ENCODE measurements around a stretch of chr19.

GRCh38 chr19:17859380-17859769, 335 bp upstream of the RPL18A start:
- PRO-cap = bidirectional peak, plus-strand start at chr19:17859922, minus-strand start at chr19:17859598
- RAMPAGE, long total RNA, 2 experiments = no peak in any of the 2 experiments

- PRO-cap = no peak
- RAMPAGE, long total RNA, 2 experiments = no peak in any of the 2 experiments
These were observed 16.6 kb upstream of the KCNN1 start for GRCh38 chr19:17950038-17951057.

- PRO-cap = no peak
- RAMPAGE, long total RNA, 2 experiments = no peak in any of the 2 experiments
These were observed 299 bp downstream of the KCNN1 start for GRCh38 chr19:17967209-17967602.

DNA sequence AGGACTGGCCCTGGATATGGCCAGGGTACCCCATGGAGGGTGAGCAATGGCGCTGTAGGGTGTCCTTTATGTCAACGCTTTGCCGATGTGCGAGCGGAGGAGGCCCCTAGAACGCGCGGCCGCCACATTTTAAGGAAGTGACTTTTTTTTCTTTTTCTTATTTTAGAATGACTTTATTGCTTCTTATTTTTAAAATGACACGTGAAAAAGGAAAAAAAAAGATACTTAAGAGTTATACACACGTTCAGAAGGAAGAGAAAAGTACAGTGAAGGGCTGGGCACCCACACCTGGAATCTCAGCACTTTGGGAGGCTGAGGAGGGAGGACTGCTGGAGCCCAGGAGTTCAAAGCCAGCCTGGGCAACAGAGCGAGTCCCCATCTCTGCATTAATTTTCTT, 12.7 kb downstream of the KCNN1 start:
- PRO-cap = no peak
- RAMPAGE, long total RNA, 2 experiments = no peak in any of the 2 experiments

- PRO-cap = unidirectional peak, plus-strand start at chr19:18007108; unidirectional peak, plus-strand start at chr19:18007223
- RAMPAGE, long total RNA, 2 experiments = no peak in any of the 2 experiments
These were observed 1.0 kb upstream of the ARRDC2 start for GRCh38 chr19:18006758-18007571.

DNA sequence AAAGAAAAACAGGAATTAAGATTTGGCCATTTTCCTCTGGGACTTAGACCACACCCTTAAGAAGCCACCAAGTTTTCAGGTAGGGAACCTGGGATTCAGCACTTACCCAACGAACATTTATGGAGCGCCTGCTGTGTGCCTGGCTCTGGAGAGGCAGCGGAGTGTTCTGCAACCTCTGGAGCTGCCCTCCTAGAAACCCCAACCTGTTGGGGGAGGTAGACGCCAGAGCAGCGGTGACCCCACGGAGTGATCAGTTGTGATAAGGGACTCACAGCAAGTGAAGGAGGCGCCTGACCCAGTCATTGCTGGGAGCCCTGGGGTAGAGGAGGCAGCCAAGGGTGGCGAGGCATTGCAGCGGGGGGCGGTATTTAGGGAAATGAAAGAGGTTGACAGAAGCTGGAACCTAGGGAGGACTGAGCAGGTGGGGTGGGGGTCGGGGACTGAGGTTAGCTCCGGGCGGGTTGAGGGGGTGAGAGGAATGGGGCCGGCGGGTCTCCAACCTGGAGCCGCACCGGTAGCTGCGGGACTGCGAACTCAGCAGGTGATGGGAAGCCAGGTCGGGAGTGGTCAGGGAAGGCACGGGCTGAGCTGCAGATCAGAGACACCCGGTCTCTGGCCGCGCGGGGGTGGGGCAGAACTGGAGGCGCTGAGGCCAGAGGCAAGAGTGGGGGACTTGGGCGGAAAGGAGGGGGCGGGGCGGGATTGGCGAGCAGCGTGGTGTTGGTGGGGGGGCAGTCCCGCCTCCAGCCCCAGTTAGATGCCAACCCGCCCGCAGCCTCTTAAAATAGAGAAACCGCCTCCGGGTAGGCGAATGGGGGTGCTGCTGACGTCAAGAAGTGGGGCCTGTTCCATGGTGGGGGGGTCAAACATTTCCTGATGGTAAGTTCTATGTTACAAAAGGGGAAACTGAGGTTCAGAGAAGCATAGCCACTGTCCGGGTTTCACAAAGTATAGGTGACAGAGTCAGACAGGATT, 1.4 kb downstream of the MAST3 start:
- PRO-cap = no peak
- RAMPAGE, long total RNA, 2 experiments = no peak in any of the 2 experiments

- PRO-cap = no peak
- RAMPAGE, long total RNA, 2 experiments = no peak in any of the 2 experiments
These were observed 4.6 kb downstream of the PIK3R2 start for GRCh38 chr19:18157495-18158070.

DNA sequence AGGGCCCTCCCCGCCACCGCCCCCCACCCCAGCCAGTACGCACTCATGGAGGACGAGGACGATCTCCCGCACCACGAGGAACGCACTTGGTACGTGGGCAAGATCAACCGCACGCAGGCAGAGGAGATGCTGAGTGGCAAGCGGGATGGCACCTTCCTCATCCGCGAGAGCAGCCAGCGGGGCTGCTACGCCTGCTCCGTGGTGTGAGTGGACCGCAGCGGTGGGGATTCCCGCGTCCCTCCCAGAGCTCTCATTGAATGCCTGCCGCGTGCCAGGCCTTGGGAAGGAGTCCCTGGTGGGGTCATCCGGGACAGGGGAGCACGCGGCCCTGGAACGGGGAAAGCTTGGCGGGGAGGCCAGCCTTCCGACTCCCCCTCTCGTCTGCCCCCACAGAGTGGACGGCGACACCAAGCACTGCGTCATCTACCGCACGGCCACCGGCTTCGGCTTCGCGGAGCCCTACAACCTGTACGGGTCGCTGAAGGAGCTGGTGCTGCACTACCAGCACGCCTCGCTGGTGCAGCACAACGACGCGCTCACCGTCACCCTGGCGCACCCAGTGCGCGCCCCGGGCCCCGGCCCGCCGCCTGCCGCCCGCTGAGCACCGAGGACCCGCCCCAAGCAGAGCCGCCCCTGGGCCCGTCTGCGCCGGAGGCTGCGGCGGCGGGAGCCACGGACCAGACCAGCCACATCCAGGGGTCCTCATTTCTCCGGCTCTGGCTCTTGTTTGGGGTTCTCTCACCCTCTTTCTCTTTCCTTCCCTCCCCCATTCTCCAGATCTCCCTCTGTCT, 4.7 kb upstream of the IFI30 start:
- PRO-cap = no peak
- RAMPAGE, long total RNA, 2 experiments = no peak in any of the 2 experiments

DNA sequence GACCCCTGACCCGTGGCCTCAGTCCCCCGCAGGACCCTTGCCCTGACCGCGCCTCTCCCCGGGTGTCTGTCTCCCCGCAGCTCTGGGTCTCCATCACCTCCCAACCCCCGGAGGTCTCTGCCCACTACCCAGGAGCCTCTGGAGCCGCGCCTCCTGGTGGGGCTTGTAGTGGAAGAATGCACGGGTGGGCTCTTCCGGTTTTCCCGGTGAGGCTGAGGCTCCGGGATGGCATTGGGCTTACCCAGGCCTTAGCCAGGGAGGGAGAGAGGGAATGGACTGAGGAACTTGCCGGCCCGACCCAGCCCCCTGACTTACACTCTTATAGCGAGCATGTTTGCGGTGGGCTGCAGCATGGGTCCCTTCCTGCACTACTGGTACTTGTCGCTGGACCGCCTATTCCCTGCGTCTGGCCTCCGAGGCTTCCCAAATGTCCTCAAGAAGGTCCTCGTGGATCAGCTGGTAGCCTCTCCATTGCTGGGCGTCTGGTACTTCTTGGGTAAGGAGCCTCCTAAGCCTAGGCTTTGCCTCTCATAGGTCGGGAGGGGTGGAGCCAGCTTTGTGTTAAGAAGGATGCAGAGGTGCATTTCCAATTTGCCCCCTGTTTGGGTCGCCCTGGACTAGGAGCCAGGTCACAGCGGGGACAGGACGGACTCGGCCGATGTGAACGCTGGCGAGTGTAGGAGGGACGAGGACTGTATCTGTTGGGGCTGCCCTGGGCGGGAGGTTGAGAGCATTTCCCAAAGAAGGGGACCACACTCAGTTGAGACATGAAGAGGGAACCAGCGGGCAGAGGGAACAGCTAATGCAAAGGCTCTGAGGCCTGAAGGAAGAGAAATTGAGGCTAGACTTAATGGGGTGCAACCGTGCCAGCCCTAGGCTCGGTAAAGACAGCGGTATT, 770 bp downstream of the MPV17L2 start:
- PRO-cap = unidirectional peak, minus-strand start at position 119 of the sequence
- RAMPAGE, long total RNA, 2 experiments = no peak in any of the 2 experiments

- PRO-cap = no peak
- RAMPAGE, long total RNA, 2 experiments = no peak in any of the 2 experiments
These were observed 5.5 kb downstream of the PDE4C start for GRCh38 chr19:18220509-18221327.

DNA sequence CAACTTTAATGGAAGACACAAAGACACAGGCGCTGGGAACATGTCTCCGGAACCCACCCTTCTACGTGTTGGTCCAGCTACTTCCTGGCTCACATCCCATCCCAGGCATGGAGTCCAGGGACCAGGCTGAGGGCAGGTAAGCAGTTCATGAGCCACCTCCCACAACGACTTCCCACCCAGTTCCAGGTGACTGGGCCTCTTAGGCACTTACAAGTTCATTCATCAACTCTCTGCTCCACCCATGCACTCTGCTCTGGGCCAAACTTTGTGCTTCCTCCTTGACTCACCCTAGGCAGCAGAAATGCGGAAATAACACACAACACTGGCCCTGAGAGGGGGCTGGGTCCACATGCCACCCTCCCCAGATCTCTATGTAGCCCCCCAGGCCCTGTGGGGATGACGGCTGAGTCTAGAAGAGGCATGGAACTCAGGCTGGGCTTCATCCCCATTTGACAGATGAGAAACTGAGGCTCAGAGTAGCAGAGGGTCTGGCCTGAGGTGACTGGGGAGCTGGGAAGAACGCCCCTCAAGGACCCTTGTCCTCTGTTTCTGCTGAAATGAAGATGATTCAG, 20.5 kb downstream of the IQCN start:
- PRO-cap = no peak
- RAMPAGE, long total RNA, 2 experiments = no peak in any of the 2 experiments

GRCh38 chr19:18266210-18267209, 7.7 kb downstream of the IQCN start:
- PRO-cap = no peak
- RAMPAGE, long total RNA, 2 experiments = no peak in any of the 2 experiments

DNA sequence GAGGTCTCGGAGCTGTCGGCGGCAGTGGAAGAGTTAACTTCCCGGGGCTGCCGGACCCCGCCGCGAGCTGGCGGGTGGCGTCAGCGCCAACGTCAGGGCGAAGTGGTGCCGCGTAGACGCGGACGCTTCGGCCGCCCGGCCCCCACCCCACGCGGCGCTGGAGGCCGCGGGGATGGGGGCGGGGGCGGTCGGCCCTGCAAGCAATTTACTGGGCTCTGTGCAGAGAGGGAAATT, 10.7 kb upstream of the JUND start:
- PRO-cap = bidirectional peak, plus-strand start at position 150 of the sequence, minus-strand start outside the sequence
- RAMPAGE, long total RNA, 2 experiments = no peak in any of the 2 experiments

DNA sequence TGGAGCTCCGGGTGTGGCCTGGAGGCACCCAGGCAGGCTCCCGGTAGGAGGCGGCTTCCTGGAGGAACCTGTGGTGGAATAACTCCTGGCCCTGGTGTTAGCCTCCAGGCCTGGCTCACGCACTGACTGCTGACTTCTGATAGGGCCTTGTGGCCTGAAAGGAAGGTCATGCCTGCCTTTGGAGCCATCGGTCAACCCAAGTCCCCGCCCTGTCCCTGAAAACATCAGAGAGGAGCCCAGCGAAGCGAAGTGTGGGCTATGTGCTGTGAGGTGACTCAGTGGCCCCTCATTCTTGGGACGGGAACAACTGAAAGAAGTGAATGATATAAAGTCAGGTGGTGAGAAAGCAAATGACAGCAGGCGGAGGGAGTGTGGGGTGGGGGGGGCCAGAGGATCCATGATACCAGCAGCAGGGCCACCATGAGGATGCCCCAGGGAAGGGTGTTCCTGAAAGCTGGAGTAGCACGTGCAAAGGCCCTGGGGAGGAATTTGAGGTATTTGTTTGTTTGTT, 12.0 kb upstream of the JUND start:
- PRO-cap = bidirectional peak, plus-strand start at position 142 of the sequence, minus-strand start at position 141 of the sequence
- RAMPAGE, long total RNA, 2 experiments = no peak in any of the 2 experiments

- PRO-cap = no peak
- RAMPAGE, long total RNA, 2 experiments = no peak in any of the 2 experiments
These were observed 11.4 kb downstream of the LSM4 start for GRCh38 chr19:18311405-18311880.

DNA sequence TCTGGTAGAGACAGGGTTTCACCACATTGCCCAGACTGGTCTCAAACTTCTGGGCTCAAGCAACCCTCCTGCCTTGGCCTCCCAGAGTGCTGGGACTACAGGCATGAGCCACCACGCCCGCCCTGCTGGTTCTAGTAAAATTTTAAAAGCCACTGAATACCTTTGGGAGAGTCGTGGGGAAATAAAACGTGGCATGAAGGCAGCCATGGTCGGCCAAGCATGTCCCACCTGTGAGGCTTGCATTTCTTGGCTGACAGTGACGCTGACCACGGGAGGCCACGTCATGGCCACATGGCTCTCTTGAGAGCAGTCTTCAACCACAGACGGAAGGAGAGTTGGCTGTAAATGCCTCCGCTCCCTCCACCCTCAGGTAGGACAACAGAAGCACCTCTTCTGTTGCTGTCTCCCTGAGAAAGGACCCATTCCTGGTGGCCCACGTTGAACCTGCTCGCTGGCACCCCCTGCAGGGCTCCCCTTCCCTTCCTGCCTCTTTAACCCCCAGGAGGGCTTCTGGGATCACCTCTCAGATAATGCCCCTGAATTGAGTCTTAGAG, 10.6 kb upstream of the LRRC25 start:
- PRO-cap = no peak
- RAMPAGE, long total RNA, 2 experiments = no peak in any of the 2 experiments

GRCh38 chr19:18418465-18419101, 615 bp upstream of the SSBP4 start:
- PRO-cap = bidirectional peak, plus-strand start at chr19:18418778, minus-strand start at chr19:18418714
- RAMPAGE, long total RNA, 2 experiments = no peak in any of the 2 experiments

- PRO-cap = no peak
- RAMPAGE, long total RNA, 2 experiments = no peak in any of the 2 experiments
These were observed 18.5 kb upstream of the ISYNA1 start for GRCh38 chr19:18456259-18457002.

- PRO-cap = no peak
- RAMPAGE, long total RNA, 2 experiments = no peak in any of the 2 experiments
These were observed 34.8 kb upstream of the ISYNA1 start for GRCh38 chr19:18472639-18473148.

DNA sequence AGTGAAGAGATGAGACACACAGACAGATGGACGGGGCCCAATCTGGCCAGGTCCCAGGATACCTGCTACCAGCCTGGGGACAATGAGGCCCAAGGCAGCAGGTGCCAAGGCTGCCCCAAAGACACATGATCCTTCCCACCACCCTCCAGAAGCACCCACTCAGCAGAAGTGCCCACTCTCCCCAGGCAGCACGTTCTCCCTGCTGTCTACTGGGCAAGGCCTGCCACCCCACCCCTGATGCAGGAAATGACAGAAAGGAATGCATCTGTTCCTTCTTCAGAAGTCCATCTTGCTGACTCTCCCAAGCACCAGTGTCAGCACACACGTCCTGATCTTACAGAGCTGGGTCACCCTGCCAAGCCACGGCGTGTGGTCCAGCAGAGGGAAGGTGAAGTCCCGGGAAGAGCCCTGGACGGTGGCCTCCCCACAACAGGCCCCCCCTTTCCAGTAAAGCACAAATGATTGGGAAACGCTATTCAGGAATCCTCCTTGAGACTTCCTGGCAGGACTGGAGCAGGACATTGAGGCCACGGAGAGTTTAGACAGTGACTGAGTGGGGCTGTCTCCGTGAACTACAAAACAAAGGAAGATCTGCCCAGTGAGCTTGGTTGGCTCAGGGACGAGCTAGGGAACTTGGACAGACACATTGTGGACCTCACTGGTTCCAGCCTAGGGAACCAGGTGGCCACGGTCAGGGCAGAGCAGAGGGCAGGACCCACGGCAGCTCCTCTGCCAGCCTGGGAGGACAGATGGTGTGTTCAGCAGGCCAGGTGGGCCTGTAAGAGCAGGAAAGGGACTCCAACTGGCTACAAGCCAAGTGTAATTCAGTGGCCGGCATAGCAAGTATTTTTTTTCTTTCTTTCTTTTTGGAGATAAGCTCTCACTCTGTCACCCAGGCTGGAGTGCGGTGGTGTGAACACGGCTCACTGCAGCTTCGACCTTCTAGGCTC, 41.8 kb downstream of the ELL start:
- PRO-cap = no peak
- RAMPAGE, long total RNA, 2 experiments = no peak in any of the 2 experiments